RPMI7951 (cell line): ENCODE results near the genes ASTN1 and TOR1AIP1.

DNA sequence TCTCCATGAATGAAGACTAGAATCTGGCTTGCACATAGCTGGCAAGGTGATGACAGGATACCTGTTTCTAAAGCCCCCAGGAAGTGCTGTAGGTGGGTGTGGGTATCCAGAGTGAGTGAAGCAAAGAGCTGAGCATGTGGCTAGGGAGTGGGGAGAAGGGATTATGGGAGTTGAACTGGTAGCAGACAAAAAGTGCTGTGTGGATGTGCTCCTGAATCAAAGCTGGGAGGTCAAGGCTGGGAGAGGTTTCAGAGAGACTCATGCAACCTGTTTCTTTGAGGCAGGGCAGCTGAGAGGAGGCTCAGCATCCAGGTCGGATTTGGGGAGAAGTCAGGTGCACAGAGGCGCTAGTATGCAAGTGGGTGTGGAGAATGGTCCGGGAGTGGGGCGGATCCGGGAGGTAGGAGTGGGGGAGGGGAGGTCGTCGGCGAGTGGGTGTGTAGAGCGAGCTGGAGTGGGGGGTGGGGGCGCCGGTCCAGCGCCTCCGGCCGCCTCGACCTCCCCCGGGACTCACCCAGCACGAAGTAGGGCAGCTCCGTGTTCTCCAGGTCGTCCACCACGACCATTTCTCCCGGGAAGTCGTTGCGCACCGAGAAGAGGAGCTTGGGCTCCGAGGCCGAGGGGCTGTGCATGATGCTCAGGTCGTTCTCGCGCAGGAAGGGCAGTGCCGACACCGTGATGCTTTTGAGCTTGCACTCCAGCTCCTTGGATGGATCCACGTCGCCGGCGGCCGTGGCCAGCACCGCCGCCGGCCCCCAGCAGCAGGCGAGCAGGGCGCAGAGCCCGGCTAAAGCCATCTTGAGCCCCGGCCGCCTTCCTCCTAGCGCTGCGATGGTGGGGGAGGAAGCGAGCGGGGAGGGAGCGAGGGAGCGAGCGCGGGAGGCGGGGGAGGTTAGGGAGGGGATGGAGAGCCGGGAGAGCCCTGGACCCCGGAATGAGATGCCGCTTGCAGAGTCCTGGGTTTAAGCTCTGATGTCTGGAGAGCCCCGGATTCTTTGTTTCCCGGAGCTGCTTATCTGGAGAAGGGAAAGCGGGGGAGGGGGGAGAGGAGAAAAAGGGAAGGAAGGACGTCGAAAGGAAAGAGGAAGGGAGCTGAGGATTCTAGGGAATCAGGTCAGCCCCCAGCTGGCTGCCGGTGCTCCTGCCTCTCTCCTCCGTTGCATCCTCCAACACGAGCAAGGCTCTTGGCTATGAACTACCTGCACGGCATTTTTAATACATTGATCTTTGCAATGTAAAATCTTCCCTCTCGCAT, at the start of gene ASTN1:
TSS of gene ASTN1 (minus strand) at position 833 of the 1,255 bp plus-strand sequence.
- RAMPAGE, long total RNA = no peak

GRCh38 chr1:178086076-178086869, 7.6 kb upstream of the RASAL2 start:
- RAMPAGE, long total RNA = no peak

GRCh38 chr1:178184759-178185665, 91.1 kb downstream of the RASAL2 start:
- RAMPAGE, long total RNA = no peak

DNA sequence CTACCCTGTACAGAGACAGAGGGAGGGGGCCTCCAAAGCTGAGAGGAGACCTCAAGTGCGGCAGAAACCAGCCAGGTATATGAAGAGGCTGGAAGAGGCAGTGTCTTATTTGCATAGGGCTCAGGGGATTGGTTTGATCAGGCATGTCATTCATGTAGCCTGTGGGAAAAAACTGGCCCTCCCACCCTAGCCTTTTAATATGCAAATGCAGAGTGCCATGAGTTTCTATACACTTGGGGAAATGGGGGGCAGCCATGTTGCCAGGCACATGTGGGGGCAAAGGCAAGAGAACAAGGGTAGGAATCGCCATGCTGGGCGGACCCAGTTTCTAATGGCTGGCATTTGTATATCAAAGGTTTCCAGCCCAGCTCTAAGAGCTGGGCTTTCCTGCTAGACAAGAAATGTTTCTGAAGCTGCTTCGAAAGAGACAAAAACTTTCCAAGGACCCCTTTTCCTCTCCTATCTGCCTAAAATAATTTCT, 172.8 kb downstream of the RASAL2 start:
- RAMPAGE, long total RNA = no peak

- RAMPAGE, long total RNA = no peak
These were observed 10.0 kb downstream of the CLEC20A start for GRCh38 chr1:178486565-178487384.

- RAMPAGE, long total RNA = no peak
These were observed 15.5 kb downstream of the TEX35 start for GRCh38 chr1:178528244-178528970.

GRCh38 chr1:178542473-178543295, 29.8 kb downstream of the TEX35 start:
- RAMPAGE, long total RNA = no peak

DNA sequence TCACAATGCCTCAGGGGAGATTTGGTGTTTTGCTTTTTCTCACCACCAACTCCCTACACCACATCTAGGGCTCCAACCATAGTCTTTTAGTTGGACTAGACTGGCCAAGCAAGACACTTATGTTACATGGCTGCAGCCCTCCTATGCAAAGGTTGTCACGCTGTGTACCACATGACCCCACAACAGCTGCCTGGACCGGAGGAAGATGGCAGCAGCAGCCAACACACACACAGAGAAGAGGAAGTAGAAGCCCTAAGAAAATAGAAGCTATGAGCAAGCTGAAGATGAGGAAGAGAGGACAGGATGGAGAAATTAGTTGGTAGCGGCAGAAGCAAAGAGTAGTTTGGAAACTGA, 60.8 kb upstream of the RALGPS2 start:
- RAMPAGE, long total RNA = no peak

DNA sequence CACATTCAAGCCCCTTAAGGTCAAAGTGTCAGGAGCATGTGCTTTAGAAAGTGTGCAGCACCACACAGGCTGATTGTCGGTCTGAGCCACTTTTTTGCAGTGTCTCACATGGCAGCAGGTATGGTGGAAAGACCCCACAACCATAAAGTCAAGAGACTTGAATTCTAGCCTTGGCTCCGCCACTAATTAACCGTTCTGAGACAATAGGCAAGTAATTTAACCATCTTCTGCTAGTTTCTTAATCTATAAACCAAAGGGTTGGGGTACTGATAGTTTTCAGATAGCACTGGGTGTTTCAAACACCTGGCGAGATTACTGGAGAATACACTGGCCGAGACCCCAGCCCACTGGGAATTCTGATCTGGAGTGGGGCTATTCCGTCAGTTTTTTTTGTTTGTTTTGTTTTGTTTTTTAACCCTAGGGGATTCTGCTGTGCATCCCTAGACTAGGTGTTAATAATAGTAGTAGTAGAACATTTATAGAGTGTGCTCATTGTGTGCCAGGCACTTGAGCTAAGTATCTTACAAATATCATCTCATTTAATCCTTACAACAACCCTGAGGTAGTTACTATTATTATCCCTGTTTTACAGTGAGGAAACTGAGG, 21.9 kb downstream of the TOR3A start:
- RAMPAGE, long total RNA = no peak

- RAMPAGE, long total RNA = no peak
These were observed 5.3 kb downstream of the SOAT1 start for GRCh38 chr1:179298832-179299322.

DNA sequence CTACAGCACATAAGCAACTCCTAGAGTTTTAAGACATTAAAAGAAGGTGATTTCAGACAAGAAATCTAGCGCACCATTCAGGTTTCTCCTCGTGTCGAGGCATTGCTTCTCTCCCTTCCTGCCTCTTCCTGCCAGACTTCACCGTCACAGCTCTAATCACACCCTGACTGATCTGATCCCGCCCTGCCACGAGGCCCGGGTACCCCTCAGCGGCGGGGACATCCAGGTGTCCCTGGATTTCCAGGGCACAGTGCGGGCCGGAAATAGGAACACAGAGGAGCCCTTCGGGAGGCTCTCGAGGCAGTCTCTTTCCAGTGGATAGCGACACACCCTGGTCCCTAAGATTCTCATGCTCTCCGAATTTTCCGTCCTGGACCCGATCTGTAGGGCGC, 461 bp upstream of the FAM163A start:
- RAMPAGE, long total RNA = no peak

GRCh38 chr1:179882039-179882880, at the start of gene TOR1AIP1:
TSS of gene TOR1AIP1 (plus strand) at chr1:179882285.
- RAMPAGE, long total RNA = no peak

- RAMPAGE, long total RNA = no peak
These were observed 1.7 kb downstream of the TOR1AIP1 start for GRCh38 chr1:179883623-179884424.

DNA sequence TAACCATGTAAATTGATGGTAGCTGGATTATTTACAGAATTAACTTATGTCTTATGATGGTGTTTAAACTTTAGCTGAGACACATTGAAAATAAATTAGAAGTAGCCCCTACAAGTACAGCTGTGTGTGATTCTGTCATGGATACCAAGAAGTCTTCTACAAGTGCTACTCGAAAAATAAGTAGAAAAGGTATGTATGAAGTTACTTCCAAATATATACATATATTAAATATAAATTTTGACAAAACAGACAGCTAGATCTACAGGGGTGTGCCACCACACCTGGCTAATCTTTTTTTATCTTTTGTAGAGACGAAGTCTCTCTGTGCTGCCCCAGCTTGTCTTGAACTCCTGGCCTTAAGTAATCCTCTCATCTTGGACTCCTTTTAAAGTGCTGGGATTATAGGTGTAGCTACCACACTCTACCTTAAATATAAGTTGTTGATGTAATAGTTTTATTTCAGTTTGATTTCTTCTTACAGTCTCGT, 35.9 kb downstream of the CEP350 start:
- RAMPAGE, long total RNA = no peak

GRCh38 chr1:180020048-180021095, 65.8 kb downstream of the CEP350 start:
- RAMPAGE, long total RNA = no peak

GRCh38 chr1:180042790-180043542, 88.4 kb downstream of the CEP350 start:
- RAMPAGE, long total RNA = no peak

GRCh38 chr1:180170299-180171343, 16.0 kb downstream of the QSOX1 start:
- RAMPAGE, long total RNA = no peak

DNA sequence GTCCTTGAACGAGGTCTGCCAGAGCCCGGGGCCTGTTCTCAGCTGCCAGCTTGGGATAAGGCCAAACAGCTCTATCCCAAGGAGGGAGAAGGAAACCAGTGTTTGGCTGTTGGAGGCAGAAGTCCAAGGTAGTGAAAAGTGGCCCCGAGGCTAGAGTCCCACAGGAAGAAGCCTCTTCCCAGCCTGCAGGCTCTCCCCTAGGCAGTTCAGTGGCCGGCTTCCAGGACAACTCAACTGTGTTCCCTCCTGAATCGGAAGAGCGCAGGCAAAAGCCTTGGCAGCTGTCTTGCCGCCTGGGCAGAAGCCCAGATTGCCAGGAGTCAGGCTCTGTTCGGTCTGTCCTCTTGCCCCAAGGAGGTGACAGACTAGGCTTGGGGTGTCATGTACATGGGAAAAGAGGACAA, 19.3 kb downstream of the QSOX1 start:
- RAMPAGE, long total RNA = no peak

- RAMPAGE, long total RNA = no peak
These were observed 22.8 kb downstream of the QSOX1 start for GRCh38 chr1:180177437-180177887.

- RAMPAGE, long total RNA = no peak
These were observed 36.8 kb upstream of the LHX4 start for GRCh38 chr1:180192947-180194035.